Neural crest cell (in vitro differentiated cells): ENCODE data around the gene ZMPSTE24.

DNA sequence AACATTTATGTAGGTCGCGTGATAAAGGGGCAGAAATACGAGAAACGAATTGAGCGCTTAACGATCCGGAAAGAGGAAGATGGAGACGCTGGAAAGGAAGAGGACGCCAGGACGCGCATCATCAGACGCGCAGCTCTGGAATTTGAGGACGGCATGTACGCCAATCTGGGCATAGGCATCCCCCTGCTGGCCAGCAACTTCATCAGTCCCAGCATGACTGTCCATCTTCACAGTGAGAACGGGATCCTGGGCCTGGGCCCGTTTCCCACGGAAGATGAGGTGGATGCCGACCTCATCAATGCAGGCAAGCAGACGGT lies 24.2 kb downstream of the BMP8A start:
- PRO-cap: no peak

- PRO-cap: no peak
Observed at GRCh38 chr1:39526939-39527697, 35.7 kb downstream of the BMP8A start.

- PRO-cap: no peak
Observed at GRCh38 chr1:39563956-39564872, 12.4 kb downstream of the PABPC4 start.

GRCh38 chr1:39625977-39626416 lies 13.4 kb downstream of the HEYL start:
- PRO-cap: no peak

- PRO-cap: no peak
Observed at GRCh38 chr1:39757392-39758157, 13.6 kb downstream of the OXCT2 start.

DNA sequence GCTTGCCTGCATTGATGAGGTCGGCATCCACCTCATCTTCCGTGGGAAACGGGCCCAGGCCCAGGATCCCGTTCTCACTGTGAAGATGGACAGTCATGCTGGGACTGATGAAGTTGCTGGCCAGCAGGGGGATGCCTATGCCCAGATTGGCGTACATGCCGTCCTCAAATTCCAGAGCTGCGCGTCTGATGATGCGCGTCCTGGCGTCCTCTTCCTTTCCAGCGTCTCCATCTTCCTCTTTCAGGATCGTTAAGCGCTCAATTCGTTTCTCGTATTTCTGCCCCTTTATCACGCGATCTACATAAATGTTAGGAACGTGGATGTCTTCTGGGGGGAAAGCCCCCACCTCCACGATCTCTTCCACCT lies 1.0 kb downstream of the OXCT2 start:
- PRO-cap: no peak

DNA sequence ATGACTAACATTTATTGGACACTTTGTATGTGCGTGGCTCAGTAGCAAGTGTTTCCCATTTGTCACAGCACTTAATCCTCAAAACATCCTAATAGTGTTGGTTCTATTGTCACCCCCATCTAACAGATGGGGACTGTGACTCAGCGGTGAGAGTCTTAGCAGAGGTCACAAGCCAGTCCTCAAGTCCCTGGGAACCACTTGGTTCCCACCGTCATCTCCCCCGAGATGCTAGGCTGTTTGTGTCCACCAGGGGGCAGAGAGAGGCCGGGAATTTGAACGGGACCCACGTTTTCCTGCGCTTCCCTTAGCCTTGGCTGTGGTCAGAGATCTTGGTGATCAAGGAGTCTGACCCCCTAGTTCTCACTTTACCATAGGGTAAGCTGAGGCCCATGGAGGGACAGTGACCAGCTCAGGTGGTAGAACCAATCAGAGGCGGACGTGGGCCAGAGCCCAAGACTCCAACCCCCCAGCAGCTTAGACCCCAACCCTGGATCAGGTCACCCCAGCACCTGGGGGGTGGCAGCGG lies 28.1 kb upstream of the BMP8B start:
- PRO-cap: no peak

- PRO-cap: no peak
Observed at GRCh38 chr1:39817266-39817840, 28.7 kb upstream of the BMP8B start.

- PRO-cap: no peak
Observed at GRCh38 chr1:39877356-39878033, 5.8 kb downstream of the TRIT1 start.

DNA sequence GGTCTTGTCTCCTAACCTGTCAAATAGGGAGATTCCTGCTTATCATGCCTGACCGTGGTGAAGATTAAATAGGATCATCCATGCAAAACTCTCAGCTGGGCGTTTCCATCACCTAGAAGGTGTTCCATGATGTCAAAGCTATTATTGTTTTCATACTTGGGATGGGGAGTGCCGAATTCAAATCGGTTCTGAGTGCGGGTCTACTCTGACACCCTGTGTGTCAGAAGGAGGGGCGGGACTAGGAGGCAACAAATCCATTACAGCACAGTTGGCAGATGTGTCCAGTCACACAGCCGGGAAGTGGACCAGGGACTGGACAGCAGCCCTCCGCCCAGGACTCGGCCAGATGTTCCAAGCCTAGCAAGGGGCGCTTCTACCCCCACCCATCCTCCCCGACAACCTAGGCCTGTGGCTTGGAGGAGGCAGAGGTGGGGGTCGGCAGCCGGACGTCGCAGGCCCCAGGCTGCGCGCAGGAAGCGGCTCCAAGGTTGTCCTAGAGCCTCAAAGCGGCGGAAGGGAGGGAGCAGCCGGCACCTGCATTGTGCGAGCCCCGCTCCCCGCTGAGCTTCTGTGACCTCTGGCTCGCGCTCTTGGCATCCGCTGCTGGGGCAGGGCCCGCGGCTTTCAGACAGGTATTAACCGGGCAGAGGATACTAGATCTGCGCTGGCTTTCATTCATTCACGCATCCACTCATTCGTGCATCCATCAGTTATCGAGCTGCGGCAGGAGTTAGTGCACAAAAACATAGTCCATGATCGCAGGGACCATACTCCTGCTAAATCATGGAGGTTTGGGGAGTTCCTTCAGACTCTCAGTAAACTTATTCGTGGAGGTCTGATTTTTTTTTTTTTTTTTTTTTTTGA lies 20.6 kb upstream of the MYCL start:
- PRO-cap: unidirectional peak, plus-strand start at position 288 of the sequence

DNA sequence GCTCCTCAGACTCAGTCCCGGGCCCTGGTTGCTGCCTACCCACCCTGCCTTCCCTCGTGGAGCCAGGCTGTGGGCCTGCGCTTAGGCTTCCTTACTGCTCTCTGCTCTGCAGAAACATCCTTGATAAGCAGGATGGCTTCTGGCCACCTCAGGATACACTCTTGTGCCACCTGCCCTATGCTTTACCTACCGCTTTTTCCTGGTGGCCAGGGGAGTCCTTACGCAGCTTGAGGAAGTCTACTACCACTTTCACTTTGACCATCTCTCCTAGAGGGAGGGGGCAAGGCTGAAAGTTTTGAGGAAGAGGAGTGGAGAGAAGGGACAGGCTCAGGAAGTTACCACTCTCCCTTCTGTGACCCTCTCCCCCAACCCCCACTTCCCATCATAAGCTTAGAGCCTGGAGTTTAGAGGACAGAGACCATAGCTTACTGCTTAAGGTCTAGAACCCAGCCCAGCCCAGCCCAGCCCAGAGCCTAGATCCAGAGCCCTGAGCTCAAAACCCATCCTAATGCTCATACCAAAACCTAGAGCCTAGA lies 18.2 kb upstream of the MFSD2A start:
- PRO-cap: no peak

DNA sequence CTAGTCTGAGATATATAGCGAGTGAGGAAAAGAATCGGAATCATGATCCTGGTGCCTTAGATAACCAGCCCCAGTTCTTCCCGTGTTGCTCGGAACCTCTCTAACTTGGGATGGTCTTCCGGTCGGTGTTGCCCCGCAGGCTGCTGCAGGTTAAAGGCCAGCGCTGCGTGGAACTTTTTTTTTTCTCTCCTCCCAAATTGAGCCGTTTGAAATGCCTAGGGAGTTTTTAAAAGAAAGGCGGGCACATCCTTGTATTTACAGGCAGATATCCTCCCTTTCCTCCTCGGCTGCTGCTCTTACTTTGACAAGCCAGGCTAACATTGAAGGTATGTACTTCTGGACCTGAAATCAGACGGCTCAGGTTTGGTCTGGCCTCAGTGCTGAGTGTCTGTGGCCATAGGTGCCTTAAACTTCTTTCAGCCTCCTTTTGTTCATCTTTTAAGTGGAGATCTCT lies 666 bp downstream of the CAP1 start:
- PRO-cap: no peak

GRCh38 chr1:40042254-40042889 lies 1.8 kb downstream of the CAP1 start:
- PRO-cap: no peak

GRCh38 chr1:40257618-40258408 lies at the start of gene ZMPSTE24:
Gene ZMPSTE24, plus strand, starts transcription at chr1:40258236.
- PRO-cap: bidirectional peak, plus-strand start at chr1:40257693, minus-strand start at chr1:40257733; bidirectional peak, plus-strand start at chr1:40258255, minus-strand start at chr1:40257948

- PRO-cap: no peak
Observed at GRCh38 chr1:40338709-40339092, 21.6 kb upstream of the COL9A2 start.

DNA sequence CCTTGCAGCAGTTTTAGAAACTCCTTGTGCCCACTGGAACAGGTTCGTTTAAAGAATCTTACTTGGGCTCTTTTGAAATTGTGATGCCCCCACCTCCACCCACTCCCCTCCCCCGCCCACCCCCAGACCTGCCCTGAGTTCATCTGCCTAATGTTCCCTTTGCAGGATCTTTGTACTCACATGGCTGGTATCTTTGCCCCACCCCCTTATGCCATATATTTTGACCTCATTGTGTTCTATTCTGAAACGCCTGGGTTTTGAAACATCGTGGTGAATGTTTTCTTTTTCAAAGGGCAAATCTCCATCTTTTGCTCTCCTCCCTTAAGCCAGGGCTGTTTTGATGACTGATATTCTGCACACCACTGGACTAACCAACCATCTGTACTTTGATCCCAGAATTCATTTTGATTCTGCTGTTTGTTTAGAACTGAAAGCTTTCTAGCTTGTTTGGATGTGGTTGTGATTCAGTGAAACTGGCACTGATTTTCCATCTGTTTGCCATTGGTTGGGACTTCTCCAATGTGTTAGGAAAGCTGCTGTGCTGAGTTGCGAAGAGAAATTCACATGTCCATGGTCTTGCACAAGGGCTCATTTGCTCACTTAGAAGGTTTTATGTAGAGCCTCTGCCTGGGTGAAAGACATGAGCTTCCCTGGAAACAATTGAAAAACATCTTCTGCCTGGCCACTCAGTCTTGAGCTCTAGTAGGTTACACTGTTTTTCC lies 16.4 kb downstream of the SMAP2 start:
- PRO-cap: no peak

DNA sequence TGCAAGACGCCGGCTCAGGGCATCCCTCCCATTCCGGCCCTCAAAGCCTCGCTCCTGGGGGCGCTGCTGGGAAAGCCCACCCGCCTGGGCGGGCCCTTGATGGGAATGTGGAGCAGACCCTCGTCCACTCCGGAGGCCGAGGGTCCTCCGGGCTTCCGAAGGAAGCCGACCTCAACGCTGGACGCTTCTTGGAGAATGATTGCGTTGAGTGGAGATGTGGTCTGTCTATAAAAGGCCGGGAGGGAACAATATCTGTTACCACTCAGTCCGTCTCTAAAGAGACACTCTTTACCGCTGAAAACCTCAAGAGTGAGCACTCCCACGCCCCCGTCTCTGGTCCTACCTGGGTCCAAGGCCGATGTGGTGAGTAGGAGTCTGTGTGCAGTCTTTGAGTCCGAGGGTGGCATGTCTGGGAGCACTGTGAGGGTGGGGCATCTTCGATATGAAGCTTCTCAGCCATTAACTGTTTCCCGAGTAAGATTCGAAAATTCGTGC lies 489 bp downstream of the ZFP69 start:
- PRO-cap: unidirectional peak, minus-strand start at position 203 of the sequence

- PRO-cap: no peak
Observed at GRCh38 chr1:40649362-40649561, 16.2 kb downstream of the RIMS3 start.

DNA sequence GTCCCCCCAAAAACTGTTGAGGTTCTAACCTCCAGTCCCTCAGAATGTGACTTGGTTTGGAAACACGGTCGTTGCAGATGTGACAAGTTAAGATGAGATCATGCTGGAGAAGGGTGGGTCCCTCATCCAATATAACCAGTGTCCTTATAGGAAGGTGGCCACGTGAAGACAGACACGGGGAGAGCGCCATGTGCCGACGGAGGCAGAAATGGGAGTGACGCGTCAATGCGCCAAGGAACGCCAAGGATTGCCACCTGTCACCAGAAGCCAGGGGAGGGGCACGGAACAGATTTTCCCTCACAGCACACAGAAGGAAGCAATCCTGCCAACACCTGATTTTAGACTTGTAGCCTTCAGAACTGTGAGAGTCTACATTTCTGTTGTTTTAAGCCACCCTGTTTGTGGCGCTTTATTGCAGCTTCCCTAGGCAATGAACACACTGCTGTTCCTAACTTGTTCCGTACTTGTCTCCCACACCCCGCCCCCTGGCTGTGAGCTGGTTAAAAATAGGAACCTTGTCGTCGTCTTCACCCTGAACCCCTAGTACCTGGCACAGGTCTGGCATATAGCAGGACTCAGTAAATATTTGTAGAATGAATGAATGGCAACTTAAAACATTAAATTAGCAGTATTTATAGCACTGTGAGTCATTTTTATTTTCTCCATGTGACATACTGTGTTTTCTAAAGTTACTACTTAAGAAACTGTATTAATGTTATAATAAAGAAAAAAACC lies 14.2 kb downstream of the RIMS3 start:
- PRO-cap: no peak

GRCh38 chr1:40690593-40691008 lies 903 bp upstream of the NFYC start:
- PRO-cap: no peak